Fallopian tube (tissue), 1 donor: ENCODE data around the genes CCDC179 and METTL15.

DNA sequence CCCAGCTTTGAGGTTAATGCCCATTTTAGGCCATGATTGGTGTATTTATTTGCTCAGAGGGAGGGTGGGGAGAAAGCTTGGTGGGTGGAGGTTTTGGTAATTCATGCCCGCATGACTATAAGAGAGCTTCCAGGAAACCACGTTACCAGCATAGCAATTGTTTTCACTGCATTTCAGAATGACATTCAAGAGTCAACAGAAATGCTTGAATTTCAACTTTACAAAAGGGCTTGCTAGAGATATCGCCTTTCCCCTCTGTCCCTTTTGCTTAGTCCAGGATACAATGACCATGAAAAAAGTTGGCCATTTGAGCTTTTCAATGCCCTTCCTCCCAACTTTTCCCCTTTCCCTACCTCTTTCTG, 41.2 kb downstream of the NAV2 start:
- PRO-cap = no peak

DNA sequence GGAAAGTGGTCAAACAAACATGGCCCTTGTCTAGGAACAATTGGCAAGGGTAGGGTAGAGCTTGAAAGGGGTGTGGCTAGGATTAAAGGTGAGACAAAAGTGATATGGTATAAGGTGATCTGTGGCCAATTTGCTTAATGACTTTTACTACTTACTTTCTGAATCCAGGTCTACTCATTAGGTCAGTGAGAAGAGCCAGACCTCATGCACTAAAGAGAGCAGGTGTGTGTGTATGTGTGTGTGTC, 91.2 kb downstream of the NAV2 start:
- PRO-cap = no peak

- PRO-cap = no peak
Observed at GRCh38 chr11:20000491-20001246, 159.6 kb downstream of the DBX1 start.

- PRO-cap = no peak
Observed at GRCh38 chr11:20002684-20003259, 157.5 kb downstream of the DBX1 start.

DNA sequence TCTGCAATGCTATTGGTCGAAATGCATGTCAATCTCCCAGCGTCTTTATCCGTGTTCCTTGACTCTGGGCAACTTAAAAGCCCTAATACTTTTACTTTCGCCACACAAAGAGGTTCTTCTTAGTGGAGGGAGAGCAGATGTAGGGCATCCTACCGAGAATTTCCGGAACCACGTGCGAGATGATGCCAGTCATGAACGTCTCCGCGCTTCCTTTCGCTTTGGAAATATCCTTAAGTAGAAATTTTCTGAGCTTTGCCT, 206 bp upstream of the FANCF start:
- PRO-cap = bidirectional peak, plus-strand start at position 103 of the sequence, minus-strand start outside the sequence

DNA sequence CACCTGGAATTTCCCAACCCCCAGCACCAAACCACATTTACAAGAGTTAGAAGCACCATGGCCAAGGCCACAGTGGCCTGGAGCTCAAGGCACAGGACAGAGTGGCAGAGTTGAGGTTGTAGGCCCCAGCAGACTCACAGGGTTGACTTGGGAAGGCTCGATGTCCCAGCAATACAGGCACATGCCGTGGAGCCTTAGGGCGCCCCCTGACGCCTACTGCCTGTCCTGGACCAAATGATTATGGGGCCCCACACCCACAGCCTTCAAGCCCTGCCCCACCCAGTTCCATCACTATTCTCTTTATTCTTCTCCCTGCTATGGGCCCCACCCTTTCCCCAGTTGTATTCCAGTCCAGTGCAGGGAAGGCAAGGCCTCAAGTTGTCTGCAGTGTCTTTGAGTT, at the start of gene CCDC179:
CCDC179 (minus strand) TSS at position 236 of the 400 bp plus-strand sequence.
- PRO-cap = no peak

DNA sequence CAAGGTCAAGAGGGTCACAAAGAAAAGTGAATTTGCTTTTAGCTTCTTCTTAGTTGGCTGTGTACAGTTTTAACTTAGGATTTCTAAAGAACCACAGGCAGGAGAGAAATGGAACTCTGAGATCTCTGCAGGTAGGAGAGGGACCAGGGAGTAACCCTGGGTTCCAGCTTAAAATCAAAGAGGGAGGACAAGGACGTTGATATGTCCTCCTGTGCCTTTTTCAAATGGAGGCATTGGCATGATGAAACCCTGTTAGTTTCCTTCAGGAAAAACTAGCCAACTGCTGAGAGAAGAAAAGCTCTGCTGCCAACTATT, 331.9 kb downstream of the LUZP2 start:
- PRO-cap = no peak

GRCh38 chr11:24864661-24864907, 367.7 kb downstream of the LUZP2 start:
- PRO-cap = no peak

DNA sequence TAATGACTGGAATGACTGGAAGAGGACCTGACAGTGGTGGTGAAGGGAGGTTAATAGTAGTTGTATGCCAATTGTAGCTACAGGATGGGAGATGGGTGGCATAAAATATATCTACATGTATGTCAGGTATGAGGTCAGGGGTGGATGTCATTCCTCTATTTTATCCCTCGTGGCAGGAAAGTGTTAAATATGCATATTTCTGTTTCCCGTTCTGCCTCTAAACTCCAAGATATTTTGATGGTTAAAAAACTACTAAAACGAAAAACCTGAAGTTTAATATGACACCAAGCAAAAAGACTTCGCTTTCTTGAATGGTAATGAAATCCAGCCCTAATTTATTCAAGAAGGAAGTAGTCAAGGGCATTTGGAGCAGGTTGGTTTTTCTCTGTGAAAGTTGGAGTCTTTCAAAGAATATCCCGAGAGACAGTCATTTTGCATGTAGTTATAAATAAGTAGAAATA, 51.3 kb downstream of the SLC5A12 start:
- PRO-cap = no peak

DNA sequence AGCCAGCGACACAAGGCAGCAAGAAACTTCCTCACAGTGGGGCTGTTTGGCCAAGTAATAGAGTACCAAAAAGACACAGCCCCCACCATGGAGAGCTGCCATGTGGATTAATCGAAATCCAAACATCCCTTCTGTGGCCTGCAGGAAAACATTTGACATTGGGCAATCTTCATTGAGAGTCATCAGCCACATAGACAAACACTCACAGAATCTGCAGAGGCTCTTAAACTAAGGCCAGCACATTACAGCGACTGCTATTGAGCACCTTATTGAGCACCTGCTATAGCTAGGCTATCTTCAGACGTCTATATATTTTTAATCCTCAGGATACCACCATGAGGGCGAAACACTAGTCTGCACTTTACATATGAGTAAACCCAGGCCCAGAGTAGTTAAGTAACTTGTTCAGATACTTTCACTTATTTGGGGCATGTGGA, 43.5 kb upstream of the FIBIN start:
- PRO-cap = no peak

GRCh38 chr11:27041163-27041922, 728 bp downstream of the BBOX1 start:
- PRO-cap = bidirectional peak, plus-strand start at chr11:27041370, minus-strand start at chr11:27041277

GRCh38 chr11:27187866-27188327, 147.3 kb downstream of the BBOX1 start:
- PRO-cap = no peak

DNA sequence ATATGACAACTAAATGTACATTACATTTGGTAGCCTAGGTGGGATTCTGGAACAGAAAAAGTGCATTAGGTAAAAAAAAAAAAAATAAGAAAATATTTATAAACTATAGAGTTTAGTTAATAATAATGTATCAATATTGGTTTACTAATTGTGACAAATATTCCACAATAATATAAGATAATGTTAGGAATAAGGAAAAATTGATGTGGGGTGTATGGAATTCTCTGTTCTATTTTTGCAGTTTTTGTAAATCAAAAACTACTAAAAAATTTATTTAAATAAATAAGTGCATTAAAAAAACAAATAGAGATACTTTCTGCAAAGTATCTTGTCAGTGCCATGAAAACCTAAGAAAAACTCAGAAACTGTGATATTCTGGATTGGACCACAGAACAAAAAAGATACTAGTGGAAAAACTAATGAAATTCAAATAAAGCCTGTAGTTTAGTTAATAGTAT, 117.8 kb downstream of the CCDC34 start:
- PRO-cap = no peak

DNA sequence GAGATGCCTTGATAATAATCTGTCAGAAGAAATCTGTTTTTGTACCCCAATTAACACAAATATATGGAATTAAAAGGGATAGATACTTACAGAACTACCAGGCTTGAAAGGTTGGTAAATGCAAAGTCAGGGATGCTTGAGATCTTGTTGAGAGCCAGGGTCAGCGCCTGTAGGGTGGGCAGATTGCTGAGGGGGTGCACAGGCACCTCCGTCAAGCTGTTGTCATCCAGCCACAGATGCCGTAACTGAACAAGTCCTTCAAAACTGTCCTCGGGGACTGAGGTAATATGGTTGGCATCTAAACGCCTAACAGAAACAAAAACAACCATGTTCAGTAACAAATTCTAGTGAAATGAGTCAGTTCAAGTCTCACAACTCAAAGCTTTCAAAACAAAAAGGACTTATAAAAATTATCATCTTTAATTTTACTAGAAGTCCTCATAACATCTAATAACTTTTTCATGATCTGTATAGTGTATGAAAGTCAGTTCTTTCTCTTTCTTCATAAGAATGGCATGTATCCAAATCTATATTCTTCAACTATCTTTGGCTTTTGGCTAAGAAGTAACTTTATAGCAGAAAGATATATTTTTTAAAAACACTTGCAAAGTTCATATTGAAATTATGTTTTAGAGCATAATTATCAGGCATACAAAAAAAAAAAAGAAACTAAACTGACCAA, 22.3 kb upstream of the CCDC34 start:
- PRO-cap = no peak

DNA sequence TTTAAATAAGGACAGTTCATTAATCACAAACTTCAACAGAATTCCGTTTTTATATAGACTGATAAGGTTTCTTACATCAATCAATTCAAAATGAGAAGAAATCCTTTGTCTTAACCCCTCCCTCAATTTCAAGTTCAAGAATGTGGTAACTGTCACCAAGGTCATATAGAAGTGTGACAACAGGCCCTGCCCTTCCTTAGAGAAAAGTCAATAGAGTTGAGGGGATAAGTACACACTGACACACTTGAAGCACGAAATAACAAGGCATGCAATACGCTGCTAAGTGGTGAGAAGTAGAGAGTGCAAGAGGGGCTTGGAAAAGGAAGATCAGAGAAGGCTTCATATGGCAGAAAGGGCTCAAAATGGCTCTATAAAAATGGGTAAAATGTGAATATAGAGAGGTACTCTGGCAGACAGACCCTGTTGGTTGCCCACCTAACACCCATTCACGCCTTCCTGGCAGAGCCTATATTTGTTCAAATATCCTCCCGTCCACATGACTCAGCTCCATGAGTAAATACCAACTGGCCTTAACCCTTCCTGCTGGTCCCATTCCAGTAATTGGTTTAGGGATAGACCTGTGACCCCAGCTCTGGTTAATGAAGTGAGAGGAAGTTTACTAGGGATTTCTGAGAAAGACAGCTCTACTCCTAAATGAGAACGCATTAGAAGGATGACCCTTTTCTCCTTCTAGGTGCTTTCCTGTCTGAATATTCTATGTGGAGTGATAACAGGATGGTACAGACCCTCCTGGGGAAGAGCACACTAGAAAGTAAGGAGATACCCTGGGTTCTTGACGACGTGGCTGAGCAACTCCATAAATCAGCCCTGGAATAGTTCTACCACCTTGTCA, 38.9 kb upstream of the CCDC34 start:
- PRO-cap = unidirectional peak, plus-strand start at position 254 of the sequence

GRCh38 chr11:27408338-27408793, 45.4 kb upstream of the CCDC34 start:
- PRO-cap = no peak

DNA sequence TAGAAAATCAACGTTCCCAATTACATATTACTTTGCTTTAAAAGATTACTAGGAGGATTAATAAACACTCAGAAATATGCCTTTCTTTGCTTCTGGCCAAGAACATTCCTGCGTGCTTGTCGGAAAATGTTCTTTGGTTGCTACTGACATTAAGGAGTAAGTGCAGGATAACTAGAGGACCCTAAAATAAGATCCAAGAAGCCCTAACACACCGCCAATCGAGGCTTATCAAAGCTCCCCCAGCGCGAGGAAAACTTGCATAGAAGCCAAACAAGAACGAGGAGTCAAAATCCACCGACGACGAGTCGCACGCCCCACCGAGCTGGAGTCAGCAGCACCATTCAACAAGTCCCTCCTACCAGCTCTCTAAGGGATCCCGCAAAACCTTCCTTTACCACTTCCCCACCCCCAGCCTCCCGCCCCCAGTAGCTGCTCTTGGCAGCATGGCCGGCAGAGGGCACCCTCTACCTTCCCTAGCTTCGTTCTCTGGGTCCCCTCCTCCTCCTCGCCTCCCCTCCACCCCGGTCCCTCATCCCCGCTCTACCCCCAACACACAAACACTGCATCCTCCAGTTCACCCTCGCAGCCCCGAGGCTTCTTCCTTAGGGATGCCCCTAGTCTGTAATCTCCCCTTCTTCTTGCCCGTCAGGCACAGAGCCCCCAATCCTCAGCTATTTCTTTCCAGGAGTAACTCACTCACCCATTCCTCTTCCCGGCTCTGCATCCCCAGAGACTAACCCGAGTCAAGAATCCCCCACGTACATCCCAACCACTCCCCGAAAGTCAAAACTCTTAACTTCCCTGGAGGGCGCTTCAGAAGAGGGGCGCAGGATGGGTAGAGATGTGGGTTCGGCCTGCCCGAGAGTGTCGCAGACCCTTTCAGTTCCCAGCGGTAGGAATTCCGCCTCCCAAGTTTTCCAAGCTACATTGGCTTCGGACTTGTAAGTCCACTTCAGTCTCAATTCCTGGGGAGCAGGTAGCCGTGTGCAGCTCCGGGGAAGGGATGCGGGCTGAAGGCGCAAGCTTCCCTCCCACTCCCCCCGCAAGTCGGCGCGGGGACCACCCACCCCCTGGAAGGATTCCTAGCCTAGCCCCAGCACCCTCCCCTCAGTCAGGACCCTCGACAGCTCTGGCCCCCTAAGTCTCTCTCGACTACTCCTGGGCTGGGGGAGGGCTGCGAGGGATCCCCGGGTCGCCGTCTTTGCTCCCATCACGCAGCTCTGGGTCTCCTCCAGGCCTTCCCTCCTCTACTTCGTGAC, 1.1 kb downstream of the BDNF start:
- PRO-cap = no peak

GRCh38 chr11:27722990-27723281, 22.7 kb upstream of the BDNF start:
- PRO-cap = unidirectional peak, minus-strand start at chr11:27723085

GRCh38 chr11:27934115-27934611, 173.8 kb downstream of the KIF18A start:
- PRO-cap = no peak

GRCh38 chr11:28108007-28108623, at the start of gene METTL15:
Gene METTL15, plus strand, starts transcription at chr11:28108388.
- PRO-cap = bidirectional peak, plus-strand start at chr11:28108449, minus-strand start at chr11:28108125